Cerebral cortex (tissue), 2 donors: ENCODE measurements around a stretch of chr4.

DNA sequence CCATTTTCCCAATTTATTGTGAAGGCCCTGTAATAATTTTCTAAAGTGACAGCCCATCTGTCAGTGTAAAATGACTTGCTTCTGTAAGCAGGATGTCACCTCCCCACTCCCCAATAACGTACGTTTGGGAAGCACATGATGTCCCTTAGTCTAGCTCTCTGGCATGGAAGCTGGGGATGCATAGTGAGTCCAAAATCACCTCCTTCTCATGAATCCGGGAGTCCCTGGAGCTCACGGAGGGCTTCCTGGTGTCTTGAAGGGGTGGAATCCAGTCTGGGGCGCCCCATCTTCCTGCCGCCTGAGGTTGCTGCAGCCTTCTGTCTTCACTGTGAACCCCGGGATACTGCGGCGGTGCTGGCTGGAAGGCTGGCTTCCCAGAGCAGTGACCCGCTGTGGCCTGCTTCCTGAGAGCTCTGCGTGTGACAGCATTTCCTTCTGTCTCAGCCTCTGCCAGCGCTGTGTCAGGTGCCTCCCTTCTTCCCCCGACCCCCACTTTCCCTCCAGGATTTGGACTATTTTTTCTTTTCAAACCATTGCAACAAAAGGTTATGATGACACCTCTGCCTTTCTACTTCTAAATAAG lies 98.8 kb upstream of the STOX2 start:
- PRO-cap, 2 experiments, result no peak in any of the 2 experiments

- PRO-cap, 2 experiments, result no peak in any of the 2 experiments
These were observed 6.9 kb upstream of the STOX2 start for GRCh38 chr4:183897952-183898816.

GRCh38 chr4:183906972-183907625 lies 2.0 kb downstream of the STOX2 start:
- PRO-cap, 2 experiments, result peak in 1 of 2 experiments; most common plus-strand start chr4:183907446 (in 1); most common minus-strand start chr4:183907436 (in 1)

GRCh38 chr4:183931512-183932197 lies 26.5 kb downstream of the STOX2 start:
- PRO-cap, 2 experiments, result no peak in any of the 2 experiments

GRCh38 chr4:184028476-184029221 lies 123.5 kb downstream of the STOX2 start:
- PRO-cap, 2 experiments, result no peak in any of the 2 experiments

- PRO-cap, 2 experiments, result no peak in any of the 2 experiments
These were observed 120.5 kb downstream of the ENPP6 start for GRCh38 chr4:184097089-184097716.

DNA sequence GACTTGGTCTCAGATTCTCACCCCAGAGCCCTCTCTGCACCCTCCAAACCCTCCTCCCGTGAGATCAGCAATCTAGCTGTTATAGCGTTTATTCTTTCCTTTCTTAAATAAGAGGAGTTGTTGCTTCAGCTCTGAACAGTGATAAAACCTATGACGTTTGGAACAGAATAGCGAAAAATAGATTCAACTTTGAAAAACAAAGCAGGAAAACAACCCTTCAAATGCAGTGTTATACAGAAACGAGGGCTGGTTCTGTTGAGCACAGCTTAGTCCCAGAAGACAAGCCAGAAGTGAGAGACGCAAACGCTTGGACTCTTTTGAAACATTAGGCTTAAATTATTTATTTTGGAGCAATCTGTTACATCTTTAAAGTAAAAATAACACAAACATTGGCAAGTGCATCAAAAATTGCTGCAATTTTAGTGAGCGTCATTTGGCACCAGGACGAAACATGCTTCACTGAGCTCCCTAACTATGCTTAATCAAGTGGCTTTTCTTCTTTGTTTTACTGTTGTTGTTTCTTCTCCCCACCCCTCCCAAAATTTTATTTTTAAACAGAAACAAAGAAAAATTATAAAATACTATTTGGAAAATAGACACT lies 63.5 kb downstream of the ENPP6 start:
- PRO-cap, 2 experiments, result no peak in any of the 2 experiments

- PRO-cap, 2 experiments, result peak in 1 of 2 experiments; most common plus-strand start chr4:184449053 (in 1); most common minus-strand start chr4:184448976 (in 1)
These were observed 25.4 kb downstream of the IRF2 start for GRCh38 chr4:184448647-184449608.

DNA sequence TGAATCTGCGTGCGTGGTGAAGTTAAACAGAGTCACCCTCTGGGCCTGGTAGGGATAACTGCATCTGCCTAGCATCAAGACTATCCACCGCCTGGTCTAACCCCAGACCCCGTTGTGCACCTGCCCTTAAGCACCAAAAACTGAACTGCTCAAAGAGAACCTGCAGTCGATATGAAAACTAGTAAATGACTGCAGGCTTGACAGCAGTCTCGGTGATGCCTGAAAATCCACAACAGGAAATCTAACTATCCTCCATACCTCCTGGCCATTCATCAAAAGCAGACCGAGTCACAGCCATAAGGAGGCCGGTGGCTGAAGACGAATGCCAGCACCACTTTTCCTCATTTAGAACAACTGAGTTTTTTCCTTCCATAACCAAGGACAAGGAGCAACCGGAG lies 2.1 kb downstream of the IRF2 start:
- PRO-cap, 2 experiments, result peak in 1 of 2 experiments; most common plus-strand start position 372 of the sequence (in 1); most common minus-strand start position 347 of the sequence (in 1)

GRCh38 chr4:184474758-184474945 lies 302 bp upstream of the IRF2 start:
- PRO-cap, 2 experiments, result peak in 2 of 2 experiments; most common plus-strand start chr4:184474816 (in 2)

DNA sequence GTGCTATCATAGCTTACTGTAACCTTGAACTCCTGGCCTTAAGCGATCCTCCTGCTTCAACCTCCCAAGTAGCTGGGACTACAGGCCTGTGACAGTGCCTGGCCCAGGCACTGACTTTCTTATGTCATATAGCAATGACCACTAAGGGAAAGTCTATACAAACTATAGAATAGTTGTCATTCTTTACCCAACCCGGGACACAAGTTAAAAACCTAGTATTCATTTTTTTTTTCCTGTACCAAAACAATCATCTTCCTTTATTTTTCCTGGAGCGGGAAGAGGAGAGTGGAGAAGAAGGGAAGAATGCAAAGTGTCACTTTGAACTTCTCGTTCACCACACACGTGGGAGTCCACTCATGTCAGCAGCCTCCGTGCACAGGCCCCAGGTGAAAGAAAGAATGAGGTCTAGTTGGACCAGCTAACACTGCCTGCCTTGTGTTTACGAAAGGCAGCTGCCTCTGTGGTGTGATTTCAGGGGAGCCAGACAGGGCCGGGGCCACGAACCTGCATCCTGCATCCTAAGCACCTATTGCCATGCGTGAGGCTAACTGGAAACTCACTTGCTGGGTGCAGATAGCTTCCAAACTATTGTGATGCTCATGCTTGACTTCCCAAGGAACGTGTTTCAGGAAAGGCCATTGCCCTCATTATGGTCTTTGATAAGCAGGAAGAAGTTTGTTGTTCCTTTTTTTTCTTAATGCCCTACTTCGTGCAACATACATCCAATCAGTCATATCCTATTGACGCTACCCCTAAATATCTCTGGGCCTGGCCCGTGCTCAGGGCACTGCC lies 2.2 kb upstream of the IRF2 start:
- PRO-cap, 2 experiments, result no peak in any of the 2 experiments

DNA sequence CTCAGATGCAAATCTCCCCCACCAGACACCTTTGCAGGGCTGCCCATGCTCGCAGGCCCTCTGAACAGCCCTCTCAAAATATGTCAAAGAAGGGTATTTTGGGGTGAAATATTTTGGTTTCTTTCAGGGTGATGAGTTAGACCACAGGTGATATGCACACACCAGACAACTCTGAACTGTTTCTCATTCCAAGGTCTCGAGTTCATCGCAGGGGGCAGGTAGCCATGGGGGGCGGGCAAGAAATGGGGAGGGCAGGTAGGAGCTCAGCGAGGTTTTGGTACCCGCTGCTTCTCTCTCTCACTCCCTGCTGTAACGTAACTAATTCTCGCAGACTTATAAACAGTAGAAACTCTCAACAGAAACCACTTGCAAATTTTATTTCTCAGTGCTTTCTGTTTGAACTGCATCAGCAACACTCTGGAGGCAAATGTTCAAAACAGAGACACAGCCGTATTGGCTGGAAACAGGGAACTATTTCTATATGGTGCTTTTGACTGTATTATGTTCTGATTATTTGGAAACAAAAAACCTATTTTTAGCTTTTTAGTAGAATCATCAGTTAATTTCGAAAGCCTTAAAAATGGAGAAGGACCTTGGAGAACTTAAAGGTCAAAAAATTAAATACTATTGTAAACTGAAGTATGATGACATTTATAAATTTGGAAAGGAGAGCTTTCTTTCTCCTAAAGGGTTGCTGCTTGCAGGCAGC lies 32.1 kb downstream of the CASP3 start:
- PRO-cap, 2 experiments, result no peak in any of the 2 experiments

DNA sequence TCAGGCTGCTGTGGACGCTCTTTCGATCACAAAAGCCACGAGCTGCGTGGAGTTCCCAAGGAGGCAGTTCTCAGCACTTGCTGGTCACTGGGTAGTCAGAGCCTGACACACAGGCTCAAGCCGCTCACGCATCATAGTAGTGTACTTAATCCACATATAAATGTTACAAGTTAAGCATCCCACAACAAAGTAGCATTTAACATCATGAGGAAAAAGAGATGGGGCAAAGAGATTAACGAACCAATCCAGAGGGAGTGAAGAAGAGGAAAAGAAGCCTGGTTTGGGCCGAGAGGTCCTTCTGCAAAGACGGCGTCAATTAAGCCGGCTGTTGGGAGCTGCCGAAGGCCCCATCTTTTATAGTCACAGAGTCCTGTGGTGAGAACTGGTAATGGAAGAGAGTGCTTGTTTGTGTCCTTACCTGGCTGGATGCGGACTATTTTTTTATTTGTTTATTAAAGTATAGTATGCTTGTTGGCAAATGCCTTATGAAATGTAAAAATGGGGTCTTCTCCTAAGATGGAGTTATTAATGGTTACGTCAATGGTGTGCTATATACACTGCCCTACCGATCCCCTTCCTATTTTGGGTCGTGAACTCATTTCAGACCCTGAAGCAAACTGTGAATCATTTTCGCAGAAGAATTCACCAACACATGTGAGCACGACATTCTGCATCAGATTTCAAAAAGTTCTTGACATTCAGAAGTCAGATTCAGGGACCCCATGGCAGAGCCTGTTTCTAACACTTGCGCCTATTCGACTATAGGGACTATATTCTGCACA lies 709 bp downstream of the PRIMPOL start:
- PRO-cap, 2 experiments, result no peak in any of the 2 experiments

DNA sequence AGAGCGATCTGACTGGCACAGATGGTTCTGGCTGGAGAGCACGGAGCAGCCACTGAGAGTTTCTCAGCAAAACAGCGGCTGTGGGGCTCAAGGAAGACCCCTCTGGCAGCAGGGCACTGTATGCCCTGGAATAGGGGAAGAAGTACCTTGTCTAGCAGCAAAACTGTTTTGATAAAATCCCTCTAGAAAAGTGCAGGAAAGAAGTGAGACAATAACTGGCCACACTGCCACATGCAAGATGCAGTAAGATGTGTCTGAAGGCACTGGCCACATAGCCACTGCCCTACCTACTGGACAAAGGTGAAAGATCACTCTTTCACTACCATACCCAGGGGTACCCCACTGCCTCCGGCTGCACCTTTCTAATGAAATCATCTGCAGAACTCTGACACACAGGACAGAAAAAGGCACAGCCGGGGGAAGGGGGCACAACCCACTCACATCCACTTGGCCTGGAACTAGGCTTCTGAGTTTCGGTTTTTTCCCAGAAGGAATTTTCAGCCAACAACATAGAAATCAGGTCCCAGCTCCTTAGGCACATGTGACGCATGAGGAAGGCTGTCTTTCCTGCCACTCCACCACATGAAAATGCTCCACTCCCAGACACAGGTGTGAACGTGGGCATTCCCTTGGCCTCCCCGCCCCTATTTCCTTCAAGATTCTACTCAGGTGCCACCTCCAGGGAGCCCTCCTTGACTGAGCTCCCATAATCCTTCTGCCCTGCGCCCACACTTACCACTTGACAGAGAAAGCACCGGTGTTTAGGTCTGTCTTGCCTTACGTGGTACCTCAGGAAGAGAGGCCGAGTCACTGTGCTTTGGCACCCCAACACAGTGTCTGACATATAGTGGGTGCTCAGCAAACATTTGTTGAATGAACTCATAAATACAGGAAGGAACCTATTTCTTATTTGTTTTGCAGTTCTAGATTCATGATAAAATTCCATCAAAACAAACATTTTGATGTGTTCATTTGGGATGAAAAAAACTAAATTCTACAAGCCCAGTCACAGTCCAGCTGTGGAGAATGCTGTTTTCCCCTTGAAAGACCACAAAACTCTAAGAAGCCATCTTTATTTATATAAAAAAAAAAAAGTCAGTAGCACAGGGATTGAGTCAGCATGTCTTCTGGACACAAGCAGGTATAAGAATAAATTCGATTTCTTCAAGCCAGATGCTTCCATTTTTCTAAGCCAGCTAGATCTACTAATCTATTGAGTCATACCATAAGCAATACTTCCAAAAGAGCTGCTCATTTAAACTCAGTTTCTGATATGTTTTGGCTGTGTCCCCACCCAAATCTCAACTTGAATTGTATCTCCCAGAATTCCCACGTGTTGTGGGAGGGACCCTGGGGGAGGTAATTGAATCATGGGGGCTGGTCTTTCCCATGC lies 44.5 kb upstream of the CENPU start:
- PRO-cap, 2 experiments, result no peak in any of the 2 experiments

DNA sequence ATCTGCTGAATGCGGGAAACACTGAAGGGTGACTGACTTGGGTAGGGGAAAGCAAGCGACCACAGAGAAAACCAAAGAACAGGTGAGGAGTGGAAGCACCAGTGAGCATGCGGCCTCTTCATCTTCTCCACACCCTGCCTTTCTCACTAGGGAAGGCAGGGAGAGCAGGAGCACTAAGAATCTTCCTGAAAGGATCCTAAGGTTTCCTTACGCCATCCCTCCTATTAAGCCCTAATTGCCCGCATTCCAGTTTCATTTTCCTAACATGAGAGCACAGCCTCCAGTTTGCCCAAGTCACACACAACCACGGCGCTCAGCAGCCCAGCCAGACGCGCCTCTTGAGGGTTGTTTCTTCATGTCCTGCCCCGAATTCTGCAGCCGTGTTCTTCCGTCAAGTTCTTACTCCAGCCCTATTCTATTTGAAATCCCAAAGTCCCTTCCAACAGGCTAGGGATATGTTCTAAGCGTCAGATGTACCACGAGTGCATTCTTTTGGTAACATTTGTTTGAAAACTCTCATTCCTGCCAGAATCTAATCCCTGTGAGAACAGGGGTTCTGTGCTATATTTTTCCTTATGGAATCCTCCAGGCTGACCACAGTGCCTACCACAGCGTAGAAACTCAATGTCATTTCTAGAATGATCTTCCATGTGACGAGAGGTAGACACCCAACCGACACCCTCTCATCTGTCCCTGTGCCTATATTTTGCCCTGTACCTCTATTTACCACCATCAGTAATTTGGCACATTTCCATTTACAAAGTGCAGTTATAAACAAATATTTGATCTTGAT lies 23.1 kb downstream of the ACSL1 start:
- PRO-cap, 2 experiments, result no peak in any of the 2 experiments

- PRO-cap, 2 experiments, result peak in 1 of 2 experiments; most common minus-strand start chr4:184814848 (in 1)
These were observed 10.7 kb downstream of the ACSL1 start for GRCh38 chr4:184814596-184815967.

DNA sequence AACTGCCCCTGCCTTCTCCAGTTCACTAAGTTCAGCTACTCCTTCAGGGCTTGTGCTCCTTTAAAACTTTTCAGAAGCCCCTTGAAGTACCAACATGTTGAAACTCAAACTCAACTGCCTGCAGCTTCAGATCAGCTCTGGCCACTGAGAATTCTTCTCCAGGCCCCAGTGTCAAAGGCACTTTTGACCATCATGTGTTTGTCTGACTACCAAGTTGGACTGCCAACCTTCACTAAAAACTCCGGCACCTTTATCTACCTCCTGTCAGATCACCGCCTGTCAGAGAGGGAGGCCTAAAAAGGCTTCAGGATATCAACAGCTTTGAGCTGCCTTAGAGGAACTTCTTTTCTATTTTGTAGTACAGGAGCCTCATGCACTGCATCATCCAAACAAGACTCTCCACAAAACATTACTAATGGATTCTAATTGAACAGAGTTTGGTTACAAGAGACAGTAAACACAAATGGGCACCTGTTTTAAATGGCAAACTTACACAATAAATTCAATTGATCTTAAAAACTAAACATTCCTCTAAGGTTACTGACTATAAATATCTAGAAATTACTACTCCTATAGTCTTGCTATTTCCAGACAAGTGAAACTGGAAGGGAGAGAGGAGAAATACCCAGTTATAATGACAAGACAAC lies 2.7 kb downstream of the ACSL1 start:
- PRO-cap, 2 experiments, result no peak in any of the 2 experiments

DNA sequence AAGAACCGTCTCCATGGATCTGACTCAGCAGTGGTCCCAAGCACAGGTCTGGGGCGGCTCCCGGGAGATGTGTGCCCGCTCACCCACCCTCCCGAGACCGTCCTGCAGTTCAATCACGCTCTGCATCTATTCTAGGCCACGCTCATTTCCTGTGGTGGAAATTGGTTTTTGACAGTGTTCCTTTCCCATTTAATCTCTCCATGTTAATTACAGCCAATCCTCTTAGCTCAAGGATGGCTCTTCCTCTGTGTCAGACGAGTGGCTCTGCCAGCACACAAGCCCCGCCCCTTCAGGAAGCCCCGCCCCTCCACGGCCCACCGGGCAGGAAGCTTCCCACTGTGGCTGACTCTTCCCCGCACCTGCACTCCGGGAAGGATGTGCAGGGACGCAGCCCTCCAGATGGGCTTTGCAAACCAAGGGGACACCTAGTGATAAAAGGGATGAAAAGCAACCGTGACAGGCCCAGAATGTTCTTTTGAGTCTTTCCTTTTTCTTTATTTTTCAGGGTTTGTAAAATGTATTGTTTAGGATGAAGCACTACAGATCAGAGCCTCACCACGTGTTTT lies 34.4 kb upstream of the HELT start:
- PRO-cap, 2 experiments, result peak in 1 of 2 experiments; most common minus-strand start position 257 of the sequence (in 1)

GRCh38 chr4:185108613-185109084 lies 34.4 kb upstream of the SLC25A4 start:
- PRO-cap, 2 experiments, result no peak in any of the 2 experiments

- PRO-cap, 2 experiments, result no peak in any of the 2 experiments
These were observed 63.2 kb downstream of the LRP2BP start for GRCh38 chr4:185332204-185333229.